Mammary epithelial cell (primary cell): ENCODE measurements around a stretch of chr14.

DNA sequence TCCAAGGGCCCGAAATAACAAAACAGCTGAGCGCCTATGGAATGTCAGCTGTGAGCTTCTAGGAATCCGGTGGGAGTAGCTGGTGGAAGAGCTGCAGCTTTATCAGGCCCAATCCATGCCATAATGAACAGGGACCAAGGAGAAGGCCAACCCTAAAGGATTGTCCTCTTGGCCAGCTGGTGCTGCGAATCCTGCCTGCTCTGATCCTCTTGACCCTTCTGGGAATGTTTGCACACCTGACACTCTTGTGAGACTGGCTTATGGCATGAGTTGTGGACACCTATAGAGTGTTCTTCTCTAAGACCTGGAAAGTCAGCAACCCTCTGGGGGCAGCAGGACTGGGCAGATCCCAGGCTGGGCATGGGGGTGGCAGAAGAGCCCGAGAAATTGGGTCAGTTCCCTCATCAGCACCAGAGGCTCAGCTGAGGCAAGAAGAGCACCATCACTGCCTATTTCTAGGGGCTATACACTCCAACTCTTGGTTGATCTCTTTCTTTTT is 32.1 kb downstream of the RDH12 start:
- CAGE, long polyA plus RNA, result no peak
- RRBS, result no CpG with 5 or more reads among the region's 5 CpGs

GRCh38 chr14:67738514-67739537 is 37.1 kb downstream of the RDH12 start:
- CAGE, long polyA plus RNA, result no peak
- RRBS, result no CpG with 5 or more reads among the region's 13 CpGs

- CAGE, long polyA plus RNA, result no peak
Observed at GRCh38 chr14:67853260-67853670, 33.7 kb downstream of the RAD51B start.

- CAGE, long polyA plus RNA, result no peak
- RRBS, result no CpG with 5 or more reads among the region's 1 CpG
Observed at GRCh38 chr14:67941508-67941806, 121.9 kb downstream of the RAD51B start.

DNA sequence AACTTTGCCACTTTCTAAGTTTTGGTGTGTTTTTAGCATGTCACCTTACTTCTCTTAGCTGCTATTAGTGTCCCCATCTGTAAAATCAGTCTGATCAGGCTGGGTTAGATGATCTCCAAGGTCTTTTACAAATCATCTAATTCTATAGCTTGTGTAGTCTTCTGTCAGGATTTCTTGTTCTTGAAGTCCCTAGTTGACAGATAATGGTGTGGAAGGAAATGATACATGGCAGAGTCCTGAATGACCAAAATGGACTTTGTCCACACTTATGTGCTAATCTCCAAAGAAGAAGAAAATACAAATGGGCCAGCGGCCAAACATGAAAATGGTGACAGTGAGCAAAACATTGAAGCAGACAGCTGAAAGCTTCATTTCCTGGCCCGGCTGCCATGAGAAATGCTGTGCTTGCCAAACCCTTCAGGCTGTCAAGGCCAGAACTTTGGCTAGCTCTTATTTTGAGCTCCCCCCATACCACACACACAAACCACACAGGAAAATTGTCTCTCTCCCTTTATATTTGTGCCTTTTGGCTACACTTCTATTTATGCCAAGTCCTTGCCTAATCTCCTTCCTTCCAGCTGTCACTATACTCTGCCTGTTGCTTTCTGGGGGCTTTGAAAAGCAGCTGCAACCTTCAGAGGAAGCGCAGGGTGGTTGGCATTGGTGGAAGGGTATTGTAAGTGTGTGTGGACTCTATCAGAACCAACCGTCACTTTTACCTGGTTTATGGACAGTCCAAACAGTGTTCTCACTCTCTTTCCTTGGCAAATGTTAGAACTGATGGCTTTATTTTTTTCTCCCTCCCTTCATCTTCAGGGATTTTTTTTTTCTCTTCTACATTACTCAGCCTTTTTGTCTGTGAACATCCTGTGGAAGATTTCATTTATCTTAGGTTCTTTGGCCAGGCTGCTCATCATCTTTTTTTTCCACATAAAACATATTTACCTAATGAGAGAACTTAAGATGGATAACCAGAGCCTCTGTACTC is 323.8 kb downstream of the RAD51B start:
- CAGE, long polyA plus RNA, result no peak
- RRBS, result no CpG with 5 or more reads among the region's 4 CpGs

GRCh38 chr14:68166878-68167735 is 347.5 kb downstream of the RAD51B start:
- CAGE, long polyA plus RNA, result no peak
- RRBS, result no CpG with 5 or more reads among the region's 6 CpGs

DNA sequence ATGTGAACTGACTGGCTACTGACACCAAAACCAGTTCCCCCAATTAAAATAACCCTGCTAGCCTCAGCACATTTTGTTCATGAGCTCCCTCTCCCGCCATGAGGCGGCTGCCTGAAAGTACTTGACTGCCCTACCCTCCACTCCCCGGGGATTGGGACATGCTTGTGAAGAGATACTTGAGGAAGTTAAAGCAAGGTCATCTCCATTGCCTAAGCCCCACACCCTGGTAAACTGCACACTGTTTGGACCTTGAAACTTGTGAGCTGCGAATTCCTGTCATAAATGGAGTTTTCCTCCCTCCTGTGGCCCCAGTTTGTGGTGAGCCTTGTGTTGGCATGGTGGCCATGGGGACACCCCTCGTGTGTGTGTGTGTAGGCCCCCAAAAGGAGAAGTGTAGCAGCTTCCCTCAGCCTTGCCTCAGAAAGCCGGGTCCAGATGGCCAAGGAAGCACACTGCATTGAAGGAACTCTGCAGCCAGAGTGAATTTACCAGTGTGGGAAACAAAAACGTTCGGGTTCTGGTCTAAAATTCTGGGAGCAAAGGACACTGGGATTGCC is 395.5 kb downstream of the ZFP36L1 start:
- CAGE, long polyA plus RNA, result no peak
- RRBS, result no CpG with 5 or more reads among the region's 8 CpGs

DNA sequence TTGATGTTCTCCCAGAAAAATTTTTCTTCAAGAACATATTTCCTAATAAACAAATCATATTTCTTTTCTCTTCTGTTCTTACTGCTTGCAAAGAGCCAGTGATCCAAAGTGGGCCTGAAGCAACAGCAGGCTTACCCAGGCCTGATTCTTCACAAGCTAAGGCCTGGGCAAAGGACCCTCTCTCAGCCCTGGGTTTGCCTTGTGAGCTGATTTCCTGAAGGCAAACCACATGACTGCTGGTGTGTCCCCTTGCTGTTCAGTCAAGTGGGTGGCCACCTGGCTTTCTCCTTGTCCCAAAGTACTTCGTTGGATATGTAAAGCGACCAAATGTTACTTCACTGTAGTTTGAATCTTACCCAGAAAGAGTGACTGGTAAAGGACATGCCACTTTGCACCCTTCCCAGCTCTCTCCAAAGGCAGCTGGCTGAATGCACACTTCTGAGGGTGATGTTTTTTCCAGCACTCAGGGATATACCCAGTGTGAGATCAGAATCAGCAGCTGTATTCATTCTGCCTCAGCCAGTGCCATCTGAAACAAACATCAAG is 392.9 kb downstream of the ZFP36L1 start:
- CAGE, long polyA plus RNA, result no peak
- RRBS, result no CpG with 5 or more reads among the region's 2 CpGs

DNA sequence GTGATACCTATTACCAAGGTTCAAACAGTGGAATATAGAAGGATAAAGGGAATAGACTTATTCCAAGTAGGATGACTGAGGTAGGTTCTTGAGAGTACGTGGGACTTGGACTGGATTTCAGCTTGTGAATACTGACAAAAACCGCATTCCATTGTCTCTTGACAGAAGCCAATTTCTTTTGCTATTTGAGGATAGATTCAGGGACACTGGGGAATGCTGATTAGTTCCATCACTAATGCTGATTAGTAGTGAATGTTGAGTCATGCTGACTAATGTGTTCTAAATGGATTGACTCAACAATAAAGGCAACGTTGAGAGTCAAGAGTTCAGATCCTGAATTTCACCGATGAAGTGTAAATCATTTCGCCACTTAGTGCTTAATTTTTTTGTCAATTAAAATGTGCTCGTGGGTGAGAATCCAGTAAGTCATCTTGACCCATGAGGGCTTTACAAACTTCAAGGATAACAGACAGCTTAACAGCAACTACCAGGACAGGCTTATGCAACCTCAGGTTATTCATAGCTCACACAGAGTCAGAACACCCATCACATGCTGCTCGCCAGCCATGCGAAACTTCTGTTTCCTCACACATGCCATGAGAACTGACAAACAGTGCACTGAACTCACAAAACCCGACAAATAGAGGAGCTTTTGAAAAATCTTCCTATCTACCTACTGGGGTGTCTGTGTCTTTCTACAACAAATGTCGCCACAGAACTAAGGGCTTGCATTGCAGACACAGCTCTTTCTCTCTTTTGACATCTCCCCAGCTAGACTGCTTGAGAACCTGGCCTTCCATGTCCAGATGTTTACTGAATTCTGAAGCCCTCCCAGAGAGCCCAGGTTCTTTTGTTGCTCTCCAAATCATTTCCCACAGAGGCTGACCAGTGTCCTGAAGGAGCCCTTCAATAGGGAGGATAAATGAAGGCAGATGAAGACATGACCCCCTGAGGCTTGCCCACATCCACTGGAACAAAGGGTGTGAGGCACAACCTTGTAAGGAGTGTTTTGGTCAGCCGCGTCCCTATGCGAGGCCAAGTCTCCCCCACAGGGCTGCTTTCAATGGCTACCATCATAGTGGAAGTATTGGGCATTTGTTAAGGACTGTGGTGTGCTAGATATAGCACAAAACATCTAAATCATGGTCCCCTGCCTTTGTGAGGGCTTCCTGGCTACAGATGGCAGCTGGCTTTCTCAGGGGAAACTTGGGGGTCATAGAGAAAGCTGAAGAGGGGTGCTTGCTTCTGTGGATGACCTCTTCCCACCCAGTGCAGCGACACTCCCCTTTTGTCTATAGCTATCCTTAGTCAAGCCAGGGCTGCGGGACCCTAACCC is 316.3 kb downstream of the ZFP36L1 start:
- CAGE, long polyA plus RNA, result no peak
- RRBS, result no CpG with 5 or more reads among the region's 15 CpGs

DNA sequence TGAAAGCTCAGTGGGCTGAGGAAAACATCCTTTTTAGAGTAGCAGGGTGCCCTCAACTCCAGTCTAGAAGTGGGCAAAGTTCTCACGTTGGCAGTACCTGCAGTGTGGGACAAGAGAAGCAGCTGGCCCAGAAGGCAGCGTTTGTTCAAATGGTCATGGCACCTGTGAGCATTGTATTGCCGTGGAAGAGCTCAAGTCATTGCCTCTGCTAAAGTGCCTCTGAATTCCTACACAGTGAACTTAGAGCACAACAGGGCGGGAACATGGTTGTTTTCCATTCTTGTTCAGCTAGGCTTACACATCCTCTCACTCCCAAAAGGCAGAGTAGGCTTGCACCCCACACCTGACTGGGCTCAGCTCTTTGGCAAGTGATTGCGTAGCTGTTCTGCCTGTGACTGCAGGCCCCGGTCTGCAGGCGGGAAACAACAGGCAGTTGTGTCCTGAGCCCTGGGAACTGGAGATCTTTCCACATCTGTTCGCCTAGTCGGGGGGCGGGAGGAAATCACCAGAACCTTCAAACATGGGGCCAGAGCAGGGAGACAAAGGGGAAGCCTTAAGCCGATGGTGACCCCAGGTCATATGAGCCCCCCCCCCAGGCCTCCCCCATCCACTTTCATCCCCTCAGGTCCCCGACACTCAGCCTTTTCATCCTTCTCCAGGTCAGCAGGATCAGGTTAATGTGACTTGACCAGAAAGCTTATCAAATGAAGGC is 274.7 kb downstream of the ZFP36L1 start:
- CAGE, long polyA plus RNA, result no peak
- RRBS, result no CpG with 5 or more reads among the region's 12 CpGs

DNA sequence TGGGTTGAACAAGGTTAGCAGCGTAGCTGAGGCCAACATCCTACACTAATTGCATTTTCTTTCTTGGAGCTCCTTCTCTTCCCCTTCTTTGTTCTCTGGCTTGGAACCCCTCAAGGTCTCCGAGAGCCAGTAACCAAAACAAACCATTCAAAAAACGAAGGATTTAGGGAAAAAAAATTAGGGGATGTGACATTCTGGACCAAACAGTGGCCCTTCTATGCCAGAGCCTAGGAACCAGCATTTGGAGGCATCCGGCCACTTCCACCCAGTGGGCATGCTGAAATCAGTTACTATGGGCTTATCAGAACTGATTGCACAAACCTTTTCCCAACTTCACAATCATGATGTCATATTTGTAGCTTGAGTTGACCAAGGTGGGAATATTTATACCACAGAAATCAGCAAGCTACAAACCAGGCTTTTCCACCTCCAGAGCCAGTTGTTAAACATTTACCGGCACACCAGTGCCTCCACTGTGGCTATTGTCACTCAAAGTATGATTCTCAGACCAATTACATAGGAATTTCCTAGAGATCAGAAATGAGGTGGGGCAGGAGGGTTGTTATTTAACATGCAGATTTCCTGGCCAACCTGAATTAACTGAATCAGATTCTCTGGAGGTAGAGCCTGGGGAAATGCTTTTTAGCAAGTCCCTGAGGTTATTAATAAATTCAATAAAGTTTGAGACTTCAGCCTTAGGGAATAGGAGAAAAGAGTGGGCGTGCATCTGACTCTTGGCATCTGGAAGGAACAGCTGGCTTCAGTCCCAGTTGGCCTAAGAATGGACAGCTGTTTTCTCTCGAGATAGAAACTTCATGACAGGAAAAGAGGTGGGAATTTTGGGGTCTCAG is 273.9 kb downstream of the ZFP36L1 start:
- CAGE, long polyA plus RNA, result no peak
- RRBS, result no CpG with 5 or more reads among the region's 7 CpGs

DNA sequence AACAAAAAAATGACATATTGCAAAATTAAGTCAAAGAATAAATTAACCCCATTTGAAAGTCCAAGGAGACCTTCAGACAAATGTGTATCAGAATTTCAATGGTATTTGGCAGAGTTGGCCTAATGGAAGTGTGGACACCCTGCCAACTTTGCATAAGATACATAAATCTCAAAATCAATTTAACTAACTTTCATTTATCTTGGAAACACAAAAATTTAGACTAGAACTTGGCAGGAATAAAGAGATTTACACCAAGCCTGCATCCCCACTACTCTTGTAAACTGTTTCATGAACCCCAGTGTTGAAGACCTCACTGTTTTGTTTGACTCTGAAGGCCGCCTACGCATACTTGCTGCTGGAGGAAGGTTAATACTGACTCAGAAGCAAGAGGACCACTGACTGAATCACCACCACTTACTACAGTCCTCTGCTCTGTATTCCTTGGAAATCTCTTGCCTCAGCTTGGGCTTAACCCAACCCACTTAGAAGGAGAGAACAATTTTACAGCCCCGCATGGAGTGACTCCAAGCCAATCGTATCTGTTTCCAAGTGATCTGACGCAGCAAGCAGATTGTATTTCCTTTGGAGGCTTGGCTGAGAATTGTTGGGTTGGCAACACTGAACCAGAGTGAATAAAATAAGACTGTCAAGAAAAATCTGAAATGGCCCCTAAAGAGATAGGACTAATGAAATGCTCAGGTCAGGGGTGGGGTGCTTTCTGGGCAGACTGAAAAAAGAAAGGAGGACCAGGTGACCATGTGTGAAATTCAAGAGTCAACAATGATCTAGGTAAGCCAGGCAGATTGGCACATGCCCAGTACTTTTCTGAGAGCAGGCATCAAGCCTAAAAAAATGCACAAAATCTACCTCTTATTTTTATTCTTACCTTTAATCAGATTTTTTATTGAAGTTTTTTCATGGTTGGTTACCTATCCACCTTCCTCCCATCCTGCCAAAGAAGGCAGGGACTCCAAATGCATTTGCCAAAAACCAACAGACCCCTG is 248.6 kb downstream of the ZFP36L1 start:
- CAGE, long polyA plus RNA, result no peak
- RRBS, result no CpG with 5 or more reads among the region's 5 CpGs

GRCh38 chr14:68550856-68551779 is 241.7 kb downstream of the ZFP36L1 start:
- CAGE, long polyA plus RNA, result no peak
- RRBS, result no CpG with 5 or more reads among the region's 7 CpGs

GRCh38 chr14:68589581-68589842 is 203.4 kb downstream of the ZFP36L1 start:
- CAGE, long polyA plus RNA, result no peak
- RRBS, result no CpG with 5 or more reads among the region's 1 CpG

DNA sequence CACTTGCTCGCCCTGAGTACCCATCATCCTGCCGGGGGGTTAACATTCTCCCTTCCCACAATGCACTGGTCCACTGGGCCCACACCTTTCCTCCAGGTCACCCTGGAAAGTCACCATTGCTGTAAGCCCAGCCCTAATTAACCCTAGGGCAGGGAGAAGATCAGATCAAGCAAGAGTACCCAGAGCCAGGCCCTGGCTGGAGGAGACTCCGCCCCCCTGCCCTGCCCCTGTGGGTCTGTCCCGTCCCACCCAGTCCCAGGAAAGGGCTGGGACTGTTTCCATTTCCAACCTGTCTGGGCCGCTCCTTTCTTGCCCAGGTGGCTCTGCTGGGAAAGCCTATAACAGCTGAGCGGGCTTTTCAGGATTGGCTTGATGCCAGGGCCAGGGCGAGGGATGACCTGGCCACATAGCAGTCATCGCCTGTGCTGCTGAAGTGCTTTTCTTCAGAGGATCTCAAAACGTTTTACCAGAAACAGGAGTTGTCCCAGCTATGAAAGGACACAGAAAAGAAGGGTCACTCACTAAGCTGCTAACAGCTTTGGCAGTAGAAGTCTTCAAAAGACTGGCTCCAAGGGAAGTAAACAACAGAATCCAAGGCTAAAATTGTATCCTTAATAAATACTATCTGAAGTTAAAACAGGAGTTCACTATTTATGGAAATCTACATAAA is 86.9 kb downstream of the ZFP36L1 start:
- CAGE, long polyA plus RNA, result no peak
- RRBS, result no CpG with 5 or more reads among the region's 9 CpGs

GRCh38 chr14:68780494-68781658 is 12.0 kb downstream of the ZFP36L1 start:
- CAGE, long polyA plus RNA, result no peak
- RRBS, result no CpG with 5 or more reads among the region's 14 CpGs

- CAGE, long polyA plus RNA, result no peak
- RRBS, result no CpG with 5 or more reads among the region's 3 CpGs
Observed at GRCh38 chr14:68783808-68784292, 9.0 kb downstream of the ZFP36L1 start.

- CAGE, long polyA plus RNA, result no peak
- RRBS, result no CpG with 5 or more reads among the region's 6 CpGs
Observed at GRCh38 chr14:68784964-68785466, 7.9 kb downstream of the ZFP36L1 start.

DNA sequence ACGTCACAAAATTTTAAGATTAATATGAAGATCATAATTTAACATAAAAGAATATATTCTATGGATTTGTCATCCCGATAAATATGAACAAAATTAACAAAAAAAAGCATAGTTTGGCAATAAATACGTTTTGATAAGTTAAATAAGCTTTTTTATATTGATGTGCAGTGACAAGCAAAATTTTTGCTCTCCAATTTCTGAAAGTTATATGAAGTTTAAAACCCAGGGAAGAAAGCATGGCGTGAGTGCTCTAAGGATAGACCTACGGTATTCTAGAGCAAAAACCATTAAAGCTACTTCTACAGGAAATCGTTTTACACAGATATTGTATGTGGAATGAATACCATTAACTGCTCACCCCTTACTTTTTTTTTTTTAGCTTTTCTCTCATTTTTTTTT is 4.6 kb downstream of the ZFP36L1 start:
- CAGE, long polyA plus RNA, result no peak
- RRBS, result no CpG with 5 or more reads among the region's 6 CpGs

DNA sequence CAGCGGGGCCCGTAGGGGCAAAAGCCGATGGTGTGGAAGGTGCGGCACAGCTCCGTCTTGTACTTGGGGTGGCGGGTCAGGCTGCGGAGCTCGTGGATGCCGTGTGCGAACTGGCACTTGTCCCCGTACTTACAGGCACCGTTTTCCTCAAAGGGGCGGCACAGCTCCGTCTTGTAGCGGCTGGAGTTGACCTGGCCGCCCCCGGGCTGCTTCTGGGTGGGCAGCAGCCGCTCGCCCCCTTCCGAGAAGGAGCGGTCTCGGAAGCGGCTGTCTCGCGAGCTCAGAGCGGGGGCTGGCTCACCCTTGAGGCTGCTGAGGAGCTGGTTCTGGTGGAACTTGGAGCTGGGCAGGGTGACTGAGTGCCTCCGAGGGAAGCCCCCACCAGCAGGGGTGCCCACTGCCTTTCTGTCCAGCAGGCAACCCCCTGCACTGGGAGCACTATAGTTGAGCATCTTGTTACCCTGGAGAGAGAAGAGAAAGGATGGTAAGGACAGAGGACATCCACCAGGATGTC is 2.8 kb downstream of the ZFP36L1 start:
- CAGE, long polyA plus RNA, result no peak
- RRBS, result no CpG with 5 or more reads among the region's 27 CpGs